ENCODE data around the genes LEKR1 and VEPH1.

GRCh38 chr3:155282489-155283263 is 10.8 kb downstream of the STRIT1 start:
- PRO-cap, result no peak

DNA sequence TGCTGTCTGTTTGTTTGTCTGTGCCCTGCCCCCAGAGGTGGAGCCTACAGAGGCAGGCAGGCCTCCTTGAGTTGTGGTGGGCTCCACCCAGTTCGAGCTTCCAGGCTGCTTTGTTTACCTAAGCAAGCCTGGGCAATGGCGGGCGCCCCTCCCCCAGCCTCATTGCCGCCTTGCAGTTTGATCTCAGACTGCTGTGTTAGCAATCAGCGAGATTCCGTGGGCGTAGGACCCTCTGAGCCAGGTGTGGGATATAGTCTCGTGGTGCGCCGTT is 218.2 kb upstream of the STRIT1 start:
- PRO-cap, result no peak

GRCh38 chr3:155598674-155599096 is 146.2 kb downstream of the PLCH1 start:
- PRO-cap, result no peak

GRCh38 chr3:155853078-155853730 is 1.0 kb downstream of the SLC33A1 start:
- PRO-cap, result no peak

- PRO-cap, result no peak
Observed at GRCh38 chr3:156042035-156042431, 78.3 kb upstream of the KCNAB1 start.

DNA sequence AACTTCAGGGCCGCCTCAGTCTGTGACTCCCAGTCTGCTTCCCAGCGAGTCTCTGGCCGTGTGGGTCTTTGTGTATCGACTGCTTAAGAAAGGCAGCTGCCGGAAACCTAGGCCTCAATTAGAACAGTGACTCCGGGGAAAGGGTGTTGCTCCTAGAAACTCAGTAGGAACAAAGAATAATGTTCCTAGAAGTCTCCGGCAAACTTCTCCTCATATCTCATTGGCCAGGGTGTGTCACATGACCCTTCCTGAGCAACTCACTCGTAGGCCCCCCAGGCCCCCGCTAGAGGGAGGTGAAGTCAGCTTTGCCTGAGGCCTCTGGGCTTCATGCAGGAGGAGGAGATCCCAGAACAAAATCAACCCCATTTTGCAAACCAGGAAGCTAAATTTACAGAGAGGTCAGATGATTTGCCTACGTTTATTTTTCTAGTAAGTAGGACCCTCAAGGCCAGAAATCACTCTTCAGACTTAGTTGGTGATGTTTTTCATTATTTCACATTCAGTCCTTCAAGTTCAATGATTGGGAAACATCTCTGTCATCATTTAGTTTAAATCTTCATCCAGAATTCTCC is 99.1 kb downstream of the SSR3 start:
- PRO-cap, result no peak

DNA sequence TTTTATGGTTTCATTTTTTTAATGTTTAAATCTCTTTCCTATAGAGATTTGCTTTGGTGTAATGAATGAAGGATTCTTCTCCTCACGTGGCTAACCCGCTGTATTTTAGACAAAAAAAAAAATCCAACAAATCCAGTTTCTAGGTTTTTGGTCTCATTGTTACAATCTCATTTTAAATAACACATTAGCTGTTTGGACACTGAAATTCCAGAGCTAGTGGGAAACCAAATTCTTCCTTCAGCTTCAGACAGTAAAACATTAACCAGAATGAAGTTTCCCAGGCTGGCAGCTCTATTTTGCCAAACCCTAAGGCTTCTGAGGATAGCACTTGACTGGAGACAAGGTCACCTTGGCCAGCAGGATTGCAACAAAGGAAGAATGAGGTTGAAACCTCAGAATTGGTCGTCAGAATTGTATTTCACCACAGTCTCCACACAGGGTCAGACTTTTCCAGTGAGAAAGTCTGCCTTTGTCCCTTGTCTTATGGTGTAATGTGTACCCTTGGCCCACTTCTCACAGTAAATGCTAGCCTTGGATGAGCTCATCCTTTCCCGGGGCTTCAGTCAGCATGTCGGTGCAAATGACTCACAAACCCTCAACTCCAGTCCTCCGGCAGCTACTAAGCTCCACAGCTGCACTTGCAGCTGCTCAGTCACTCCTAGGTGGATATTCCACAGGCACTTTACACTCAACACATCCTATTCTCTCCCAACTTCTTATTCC is 19.9 kb downstream of the SSR3 start:
- PRO-cap, result no peak

DNA sequence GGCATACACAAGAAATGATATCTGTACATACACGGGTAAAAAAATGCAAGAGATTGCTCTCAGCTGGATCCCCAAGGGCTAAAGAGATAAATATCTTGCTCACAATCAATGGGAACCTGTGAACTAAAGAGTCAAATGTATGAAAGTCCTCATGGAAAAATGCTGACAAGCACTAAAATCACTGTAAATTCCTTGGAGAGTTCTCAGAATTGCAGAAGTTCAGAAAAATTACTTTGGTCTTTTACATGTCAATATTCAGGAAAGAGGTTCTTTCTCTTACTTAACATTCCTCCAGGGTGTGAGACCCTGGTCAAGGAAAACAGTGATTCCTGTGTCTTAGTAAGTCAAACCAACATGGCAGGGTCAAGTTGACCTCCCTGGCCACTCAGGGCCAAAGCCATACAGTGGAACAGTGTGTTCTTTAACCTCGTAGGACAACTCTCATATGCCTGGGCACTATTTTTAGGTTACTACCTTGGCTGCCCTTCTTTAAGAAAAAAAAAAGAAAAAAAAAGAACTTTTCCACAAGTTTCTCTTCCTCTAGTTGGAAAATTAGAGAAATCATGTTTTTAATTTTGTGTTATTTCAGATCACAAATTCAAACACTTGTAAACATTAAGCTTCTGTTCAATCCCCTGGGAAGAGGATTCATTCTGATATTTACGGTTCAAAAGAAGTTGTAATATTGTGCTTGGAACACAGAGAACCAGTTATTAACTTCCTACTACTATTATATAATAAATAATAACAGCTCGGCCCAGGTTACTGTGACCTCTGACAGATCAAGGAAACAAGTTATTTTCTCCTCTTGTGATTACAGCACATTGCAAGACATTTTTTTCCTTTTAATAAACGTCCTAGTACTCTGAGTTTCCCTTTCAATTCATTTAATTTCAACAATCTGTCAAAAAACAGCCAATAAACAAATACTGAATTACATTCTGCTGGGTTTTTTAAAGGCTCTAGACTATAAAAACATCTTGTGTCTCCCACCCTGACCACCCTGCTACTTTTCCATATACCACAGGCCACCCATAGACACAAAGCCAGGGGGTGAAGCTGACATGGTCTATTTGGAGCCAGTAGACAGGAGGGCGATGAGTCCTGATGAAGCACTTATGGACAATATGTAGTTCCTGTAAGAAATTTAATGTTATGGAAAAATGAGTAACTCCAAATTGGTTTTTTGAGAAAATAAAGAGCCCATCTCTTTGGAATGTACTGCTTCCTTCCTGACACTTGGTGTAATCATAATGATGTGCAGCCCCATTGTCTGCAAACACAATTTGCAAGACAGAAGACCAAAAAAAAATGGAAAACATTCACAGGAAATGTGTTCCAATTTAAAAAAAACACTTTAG is 12.3 kb downstream of the SSR3 start:
- PRO-cap, result no peak

DNA sequence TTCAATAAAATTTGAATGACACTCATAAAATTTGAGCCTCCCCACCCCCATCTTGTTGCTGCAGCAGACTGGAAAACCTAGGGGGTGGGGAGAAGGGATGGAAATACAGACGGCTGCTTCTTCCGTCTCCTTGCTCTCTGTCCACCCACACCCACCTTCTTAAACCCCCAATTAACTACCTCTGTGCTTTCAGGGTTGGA is 16.1 kb upstream of the TIPARP start:
- PRO-cap, result no peak

DNA sequence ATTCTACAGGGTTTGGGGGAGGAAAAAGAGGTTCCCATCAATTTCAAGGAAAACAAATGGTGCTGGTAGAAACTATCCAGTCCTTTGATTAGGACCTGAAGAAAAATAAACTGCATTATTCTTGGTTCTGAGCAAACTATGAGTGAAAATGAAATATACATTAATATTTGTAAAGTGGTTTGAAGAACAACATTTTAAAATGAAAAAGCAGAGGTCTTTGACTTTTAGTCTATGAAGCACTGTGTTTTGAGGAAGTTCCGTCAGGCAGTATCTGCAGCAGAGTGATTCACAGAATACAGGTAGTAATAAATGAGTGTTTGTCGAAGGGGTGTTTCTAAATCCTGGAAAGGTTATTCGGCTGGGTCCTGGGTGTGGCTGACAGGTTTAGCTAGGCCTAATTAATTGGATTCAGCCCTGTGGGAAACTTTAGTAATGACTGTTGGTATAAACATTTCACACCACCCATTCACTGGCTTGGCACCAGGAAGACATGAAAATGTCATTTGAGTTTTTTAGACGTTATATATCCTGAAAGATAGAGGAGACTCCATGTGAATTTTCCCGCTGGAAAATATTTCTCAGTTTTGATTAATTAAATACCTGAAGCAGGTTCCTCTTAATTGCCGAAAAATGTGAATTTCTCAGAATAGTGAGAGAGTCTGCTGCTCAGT is 51.3 kb downstream of the TIPARP start:
- PRO-cap, result no peak

DNA sequence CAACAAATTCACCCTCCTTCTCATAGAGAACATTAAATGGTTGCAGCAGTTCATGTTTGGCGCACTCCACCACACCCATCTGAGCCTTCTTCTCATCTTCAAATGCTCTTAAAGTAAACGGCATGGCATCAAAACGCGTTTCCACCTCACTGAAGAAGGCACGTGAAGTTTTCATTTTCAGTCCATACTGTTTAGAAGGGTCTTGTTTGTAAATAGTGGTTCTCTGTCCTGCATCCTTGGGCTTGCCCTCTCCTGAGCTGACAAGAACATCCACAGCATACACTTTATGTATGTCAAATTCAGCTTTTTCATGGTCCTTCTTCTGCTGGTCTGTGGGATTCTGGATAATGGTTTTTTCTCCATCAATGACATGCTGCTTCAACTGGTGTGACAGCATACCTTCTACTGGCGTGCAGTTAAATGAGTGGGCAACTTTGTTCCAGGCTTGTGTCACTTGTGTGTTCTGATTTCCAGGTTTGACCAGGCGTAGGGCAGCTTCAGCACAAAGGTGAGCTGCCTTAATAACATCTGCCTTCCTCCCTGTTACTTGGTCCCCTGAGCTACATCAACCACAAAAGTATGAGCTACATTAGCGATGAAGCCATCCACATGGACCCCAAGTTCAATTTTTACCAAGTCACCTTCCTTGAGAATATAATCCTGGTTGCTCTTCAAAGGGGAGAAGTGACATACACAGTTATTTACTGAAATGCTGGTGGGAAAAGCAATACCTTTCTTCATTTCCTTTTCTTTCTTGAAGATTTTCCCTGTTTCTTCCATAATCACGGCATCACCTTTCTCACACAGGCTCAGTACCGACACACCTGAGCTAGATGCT is 16.1 kb upstream of the LEKR1 start:
- PRO-cap, result no peak

- PRO-cap, result no peak
Observed at GRCh38 chr3:156817537-156817724, 8.7 kb upstream of the LEKR1 start.

DNA sequence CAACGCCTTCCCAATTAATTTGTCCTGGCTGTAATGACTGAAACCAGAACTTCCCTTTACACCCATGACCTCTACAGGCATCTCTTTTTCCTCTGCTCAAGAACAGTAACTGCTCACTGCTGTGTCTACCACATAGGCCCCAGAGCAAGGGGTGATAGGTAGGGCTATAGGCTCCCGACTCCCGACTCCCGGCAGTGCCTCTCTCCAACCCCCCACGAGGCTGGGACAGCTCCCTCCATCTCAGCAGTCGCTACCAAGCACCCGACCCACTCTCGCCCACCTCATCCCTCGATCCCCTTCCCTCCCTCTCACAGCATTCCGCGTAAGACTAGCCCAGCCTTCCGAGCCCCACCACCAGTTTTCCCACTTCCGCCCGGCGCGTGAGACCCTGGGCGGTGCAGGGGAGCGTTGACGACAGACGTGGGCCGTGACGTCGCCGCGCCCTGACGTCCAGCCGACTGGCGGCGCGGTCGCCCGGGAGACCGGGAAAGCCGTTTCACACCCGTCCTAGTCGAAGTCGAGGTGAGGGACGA is at the start of gene LEKR1:
Gene LEKR1, plus strand, starts transcription at position 499 of the 533 bp plus-strand sequence.
- PRO-cap, result bidirectional peak, plus-strand start at position 457 of the sequence, minus-strand start at position 365 of the sequence

DNA sequence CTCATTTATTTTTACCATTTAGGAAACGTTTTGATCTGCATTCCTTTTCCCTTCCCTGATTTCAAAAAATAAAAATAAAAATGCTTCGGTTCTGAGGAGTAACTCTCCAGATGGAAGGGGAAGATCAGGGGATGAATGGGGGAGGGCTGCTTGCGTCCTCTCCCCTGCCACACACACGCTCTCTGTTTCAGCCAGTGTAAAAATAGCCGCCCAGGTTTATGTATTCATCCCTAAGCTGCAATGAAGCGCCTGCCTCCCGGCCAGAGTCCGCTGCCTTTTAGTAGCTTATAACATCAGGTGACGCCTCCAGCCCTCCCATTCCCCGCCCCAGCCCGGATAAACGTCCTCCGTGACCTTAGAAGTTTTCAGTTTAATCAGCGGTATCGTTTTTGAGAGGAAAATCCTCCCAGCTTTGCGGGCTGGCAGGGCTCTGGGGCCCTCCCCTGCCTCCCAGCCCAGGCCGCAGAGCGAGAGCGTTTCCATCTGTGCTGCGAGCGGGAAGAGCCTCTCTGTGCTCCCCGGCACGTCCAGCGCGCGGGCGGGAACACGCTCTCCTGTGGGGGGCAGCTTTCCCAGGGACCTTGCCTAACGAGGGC is 71.4 kb downstream of the CCNL1 start:
- PRO-cap, result bidirectional peak, plus-strand start at position 482 of the sequence, minus-strand start at position 184 of the sequence

DNA sequence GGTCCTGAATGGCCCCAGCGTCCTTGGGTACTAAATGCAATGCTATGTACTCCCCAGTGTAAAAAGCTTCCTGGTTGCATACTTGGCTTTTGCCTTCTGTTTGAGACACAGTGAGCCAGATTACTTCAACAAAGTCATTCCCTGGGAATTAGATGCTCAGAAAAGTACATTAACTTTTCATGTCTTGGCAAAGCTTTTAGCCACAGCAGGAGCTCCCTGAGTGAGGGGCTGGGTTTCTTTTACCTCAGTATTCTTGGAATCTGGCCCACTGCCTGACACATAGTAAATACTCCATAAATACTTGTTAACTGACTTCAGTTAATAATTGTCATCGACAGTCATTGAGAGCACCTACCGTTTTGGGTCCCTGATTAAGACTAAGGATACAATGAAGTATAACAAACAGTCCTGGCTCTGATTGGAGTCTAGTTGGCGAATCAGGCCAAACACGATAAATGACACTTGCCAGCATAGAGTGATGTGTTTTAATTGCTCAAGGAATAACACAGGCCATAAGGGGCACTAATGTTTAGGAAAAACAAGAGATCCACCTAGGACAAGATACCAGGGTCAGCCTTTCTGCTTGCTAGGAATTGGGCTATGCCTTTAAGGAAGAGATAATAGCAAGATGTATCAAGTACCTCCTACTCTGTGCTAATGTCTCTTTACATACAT is 23.8 kb downstream of the CCNL1 start:
- PRO-cap, result no peak

DNA sequence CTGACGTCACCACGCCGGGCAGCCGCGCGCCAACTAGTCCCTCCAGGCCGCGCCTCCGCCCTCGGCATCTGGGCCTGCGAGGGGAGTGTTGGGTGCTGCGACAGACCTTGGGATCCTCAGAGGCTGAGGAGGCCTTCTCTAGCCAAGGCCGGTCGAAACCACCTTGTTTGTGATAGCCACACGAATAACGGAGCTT is 176 bp upstream of the CCNL1 start:
- PRO-cap, result bidirectional peak, plus-strand start at position 119 of the sequence, minus-strand start outside the sequence

DNA sequence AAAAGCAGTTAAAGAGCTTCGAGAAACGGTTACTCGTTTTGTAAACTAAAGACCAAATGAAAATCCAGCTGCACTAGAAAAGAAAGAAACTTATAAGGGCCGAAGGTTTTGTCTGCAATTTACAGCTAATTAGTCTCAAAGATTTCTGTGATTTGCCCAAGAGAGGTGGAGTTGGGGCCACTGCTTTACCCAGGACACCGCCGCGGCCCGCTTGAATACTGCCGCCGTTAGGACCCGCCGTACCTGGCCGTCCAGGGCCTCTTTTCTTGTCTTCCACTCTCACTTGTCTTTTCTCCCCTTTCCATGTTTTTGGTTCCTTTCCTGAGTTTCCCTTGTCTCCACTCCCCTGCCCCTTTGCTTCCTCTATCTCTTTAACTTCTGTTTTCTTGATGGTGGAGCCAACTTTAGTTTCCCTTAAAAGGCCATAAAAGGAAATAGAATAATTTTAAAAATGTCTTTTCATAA is 15.7 kb upstream of the CCNL1 start:
- PRO-cap, result no peak

DNA sequence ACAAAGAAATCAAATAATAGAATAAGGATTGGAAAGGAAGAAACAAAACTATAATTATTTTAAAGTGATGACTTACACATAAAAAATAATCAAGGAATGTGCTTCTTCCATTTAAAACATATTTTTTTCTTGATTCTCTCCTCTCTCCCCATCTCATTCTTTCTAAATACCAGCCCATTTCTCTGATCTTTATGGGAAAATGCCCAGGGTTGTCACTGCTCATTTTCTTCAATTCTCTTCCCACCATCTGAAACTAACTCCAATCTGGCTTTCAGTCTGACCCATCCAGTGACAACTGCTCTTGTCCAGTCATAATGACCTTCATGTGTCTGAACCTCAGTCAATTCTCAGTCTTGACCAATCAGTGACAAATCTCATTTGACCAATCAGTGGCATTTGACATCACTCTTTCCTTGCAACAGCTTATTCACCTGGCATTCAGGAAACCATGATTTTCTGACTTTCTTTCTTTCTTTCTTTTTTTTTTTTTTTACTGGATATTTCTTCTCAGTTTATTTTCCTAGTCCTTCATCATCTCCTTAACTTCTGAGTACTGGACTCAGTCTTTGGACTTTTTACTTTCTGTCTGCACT is 15.1 kb downstream of the VEPH1 start:
- PRO-cap, result no peak

DNA sequence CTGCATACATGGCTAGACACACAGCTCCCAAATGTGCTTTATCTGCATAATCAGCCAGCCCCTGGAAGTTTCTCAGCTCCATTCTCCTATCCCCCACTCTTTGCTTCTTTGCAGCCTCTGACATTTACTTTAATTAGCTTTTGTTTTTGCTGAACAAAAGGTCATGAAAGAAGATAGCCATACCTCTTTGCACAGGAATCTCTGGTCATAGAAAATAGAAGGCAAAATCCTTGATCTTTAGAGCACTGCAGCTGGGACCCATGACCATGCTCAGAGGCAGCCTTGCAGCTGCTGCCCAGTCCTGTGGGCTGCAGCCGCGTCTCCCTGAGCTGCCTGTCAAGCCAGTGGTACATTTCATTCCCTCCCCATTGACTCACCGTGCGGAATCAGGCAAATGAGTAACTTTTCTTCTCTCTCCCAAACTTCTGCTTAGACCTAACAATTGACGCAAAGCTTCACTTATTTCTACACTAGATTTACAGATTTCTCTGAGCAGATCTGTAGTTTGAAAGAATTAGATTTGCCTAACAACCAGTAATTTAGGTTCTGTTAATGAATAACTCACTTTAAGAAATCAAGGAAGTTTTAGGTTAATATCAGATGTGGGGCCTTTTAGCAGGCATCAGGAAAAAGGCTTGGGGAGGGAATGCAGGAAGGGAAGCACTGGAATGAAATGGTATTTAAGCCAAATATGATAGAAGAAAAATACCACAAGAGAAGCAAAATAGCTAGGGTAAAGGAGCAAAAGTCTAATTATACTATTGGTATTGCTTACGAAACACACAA is at the start of gene VEPH1:
Gene VEPH1, minus strand, starts transcription at position 323 of the 786 bp plus-strand sequence.
- PRO-cap, result no peak

DNA sequence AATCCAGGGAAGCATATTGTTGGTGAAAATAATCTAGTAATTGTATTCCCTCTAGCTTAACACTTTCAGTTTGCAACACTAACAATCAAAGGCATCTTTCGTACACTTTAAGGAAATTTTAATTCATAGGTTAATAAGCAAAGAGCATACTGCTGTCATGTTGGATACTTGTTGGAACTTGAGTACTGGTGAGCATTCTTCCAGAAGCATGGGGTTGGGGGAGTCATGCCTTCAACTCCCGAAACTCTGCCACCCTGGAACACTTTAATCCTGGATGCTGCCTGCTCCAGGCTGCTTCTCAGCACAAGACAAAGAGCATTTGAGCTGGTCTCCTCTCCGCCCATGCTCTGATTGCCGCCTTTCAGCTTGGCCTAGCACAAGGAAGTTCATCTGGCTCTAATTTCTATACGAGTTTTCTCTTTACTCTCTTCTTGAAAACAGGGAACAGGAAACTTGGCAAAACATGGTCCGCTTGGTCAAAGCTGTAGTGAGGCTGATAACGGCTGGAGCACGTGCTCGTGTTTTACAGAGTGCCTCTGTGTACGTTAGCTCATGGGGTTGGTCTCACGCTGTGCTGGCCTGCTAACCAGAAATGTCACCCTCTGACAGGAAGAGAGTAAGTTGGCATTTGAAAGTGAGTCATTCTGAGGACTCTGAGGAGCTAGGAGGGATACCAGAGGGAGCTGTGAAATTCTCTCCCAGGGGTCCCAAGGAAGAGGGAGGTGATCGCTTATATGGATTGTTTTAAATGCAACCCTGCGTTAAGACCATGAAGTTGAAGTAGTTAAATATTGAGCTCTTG is 19.2 kb downstream of the RARRES1 start:
- PRO-cap, result no peak